Type B pancreatic cell (in vitro differentiated cells): Measurements from ENCODE around the genes MSANTD3, ZNF189, CYLC2 and SMC2.

GRCh38 chr9:100145892-100146278 lies 46.8 kb downstream of the INVS start:
- PRO-cap = no peak

GRCh38 chr9:100147774-100148678 lies 49.0 kb downstream of the INVS start:
- PRO-cap = no peak

GRCh38 chr9:100426792-100427699 lies at the start of gene MSANTD3:
MSANTD3 (plus strand) TSS chr9:100427143.
- PRO-cap = bidirectional peak, plus-strand start at chr9:100427083, minus-strand start at chr9:100427208; bidirectional peak, plus-strand start at chr9:100427277, minus-strand start at chr9:100427366

- PRO-cap = unidirectional peak, minus-strand start at chr9:100427746
Observed at GRCh38 chr9:100427700-100428328, 871 bp downstream of the MSANTD3 start.

- PRO-cap = no peak
Observed at GRCh38 chr9:101184845-101185307, 156.3 kb downstream of the PLPPR1 start.

DNA sequence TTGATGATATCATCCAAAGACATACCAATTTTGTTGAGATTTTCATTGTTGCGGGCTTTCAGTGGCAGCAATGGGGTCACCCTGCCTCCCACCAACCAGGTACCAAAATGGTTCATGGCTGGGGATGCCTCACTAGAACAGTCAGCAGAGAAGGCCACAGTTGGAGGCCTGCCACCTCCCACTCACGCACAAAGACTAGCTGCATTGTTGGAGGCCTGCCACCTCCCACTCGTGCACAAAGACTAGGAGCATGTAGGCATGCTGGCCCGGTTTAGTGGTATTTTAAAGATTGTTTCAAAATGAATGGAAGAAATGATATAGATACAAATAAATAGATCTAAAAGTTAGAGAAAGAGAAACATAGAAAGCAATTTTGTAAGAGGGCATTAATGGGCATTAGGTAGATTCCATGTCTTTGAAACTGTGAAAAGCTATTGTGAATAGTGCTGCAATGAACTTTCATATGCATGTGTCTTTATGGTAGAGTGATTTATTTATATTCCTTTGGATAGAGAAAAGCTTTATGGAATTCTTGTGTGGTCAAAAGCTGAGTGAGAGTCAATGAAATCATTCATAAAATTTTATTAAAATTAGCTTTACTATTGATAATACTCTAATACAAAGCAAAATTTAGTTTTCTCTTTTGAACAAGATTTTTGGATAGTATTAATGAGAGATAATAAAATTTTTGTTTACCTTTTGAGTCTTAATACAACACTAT lies 8.2 kb downstream of the BAAT start:
- PRO-cap = no peak

GRCh38 chr9:101381786-101382537 lies 2.8 kb downstream of the BAAT start:
- PRO-cap = no peak

DNA sequence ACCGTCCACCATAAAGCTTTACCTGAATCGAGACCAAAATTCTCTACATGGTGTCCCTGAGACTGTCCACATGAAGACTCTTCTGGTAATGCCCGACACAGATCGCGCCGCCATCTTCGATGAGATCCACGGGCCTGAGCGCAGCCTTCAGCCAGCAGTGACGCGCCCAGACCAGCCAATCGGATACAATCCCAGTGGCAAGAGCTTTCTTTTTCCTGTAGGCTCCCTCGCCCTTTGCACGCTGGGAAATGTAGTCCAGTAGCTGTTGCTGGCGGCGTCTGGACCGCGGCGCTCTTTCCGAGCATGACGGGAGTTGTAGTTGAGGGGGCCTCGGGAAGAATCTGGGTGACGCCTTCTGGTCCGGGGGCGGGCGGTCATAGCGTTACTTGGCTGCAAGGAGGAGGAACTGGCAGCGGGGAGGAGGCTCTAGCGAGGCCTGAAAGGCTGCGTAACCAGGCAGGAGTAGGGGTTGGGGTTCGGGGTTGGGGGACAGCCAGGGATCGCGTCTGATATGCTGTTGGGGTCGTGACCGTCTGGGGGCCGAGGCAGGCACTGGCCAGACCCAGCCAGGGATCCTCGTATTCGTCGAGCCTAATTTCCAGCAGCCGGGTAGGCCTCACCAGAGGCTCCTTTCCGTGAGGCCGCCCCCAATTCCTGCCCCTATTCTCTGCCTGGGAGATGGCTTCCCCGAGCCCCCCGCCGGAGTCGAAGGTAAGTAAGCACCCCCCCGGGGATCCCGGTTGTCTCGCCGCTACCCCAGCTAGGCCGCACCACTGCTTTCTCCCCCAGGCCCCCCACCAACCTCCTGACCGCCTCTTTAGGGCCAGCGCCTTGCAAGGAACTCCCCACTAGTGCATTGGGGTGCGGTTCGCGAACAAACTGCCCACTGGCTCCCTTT lies at the start of gene ZNF189:
ZNF189 (plus strand) TSS at position 373 of the 898 bp plus-strand sequence.
- PRO-cap = bidirectional peak, plus-strand start at position 395 of the sequence, minus-strand start at position 121 of the sequence

GRCh38 chr9:101429783-101430307 lies 5.7 kb downstream of the ALDOB start:
- PRO-cap = no peak

DNA sequence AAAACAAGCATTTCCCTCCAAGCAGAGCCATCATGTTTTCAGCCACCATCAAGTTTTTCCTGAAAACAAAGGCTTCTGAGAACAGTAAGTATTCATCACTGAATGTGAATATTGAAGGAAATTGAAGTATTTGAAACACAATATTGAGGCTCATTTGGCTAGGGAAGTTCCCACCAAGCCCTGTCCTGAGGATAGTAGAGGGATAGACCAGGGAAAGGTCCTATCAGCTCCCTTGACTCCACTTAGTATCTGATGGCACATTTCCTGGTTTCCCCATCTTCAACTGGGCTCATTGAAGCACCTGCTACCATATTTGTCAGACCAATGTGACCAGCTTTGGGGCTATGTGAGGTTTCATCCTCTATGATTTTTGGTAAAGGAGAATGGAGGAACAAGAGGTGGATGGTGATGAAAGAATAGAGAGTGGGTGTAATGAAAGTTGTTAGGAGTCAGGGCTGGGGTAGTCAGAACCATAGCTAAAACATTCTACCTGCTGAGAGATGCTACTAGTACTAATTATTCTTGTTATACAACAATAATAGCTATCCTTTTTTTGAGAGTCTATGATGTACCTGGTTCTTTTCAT lies 1.7 kb upstream of the ALDOB start:
- PRO-cap = no peak

DNA sequence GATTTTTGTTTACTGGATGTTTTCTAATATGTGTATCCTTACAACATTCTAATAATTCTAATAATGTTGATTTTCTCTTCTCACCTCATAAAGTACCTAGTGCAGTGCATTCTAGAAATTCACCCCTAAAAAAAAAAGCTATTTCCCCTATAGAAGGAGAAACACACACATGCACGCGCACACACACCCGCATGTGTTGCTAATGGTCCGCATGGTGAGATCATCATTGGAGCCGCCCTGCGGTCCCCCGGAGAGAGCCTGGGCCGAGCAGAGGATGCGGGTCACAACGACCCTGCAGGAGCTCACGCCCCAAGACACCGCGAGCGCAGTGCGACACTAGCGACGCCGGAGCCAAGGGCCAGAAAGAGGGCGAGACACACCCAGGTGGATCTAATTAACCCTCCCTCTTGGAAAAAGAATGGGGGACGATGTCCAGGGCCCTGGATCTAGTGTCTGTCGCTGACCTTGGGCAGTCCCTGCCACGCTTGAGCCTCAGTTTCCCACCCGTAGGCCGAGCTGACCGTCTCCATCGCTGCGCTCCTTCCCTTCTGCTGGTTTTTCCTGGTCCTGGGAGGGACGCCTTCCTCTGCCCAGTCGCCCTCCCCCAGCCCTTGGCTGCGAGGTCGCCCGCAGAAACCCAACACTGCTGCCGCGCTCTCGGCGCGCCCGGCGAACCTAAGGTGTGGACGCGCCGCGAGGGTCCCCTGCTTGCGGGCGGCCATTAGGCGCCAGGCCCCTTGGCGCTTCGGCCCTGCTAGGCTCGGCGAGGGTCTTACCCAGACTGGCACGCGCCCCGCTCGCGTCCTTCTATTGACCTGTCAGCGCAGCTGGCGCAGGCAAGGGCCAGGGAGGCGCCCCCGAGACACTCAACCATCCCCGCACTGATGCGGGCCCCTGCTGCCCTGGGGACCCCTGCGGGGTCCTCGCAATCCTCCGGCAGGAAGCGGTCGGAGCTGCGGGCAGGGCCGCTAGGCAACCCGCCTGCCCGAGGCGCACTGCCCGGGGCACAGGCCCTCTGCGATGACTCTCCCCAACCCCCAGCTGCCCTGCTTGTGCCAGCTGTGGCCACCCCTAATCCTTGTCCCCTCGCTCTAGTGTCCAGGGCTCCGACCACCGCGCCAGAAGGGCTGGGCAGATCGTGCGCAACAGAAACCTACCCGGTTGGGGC lies 797 bp downstream of the PGAP4 start:
- PRO-cap = bidirectional peak, plus-strand start at position 640 of the sequence, minus-strand start at position 550 of the sequence

GRCh38 chr9:101487540-101488003 lies 599 bp upstream of the PGAP4 start:
- PRO-cap = no peak

DNA sequence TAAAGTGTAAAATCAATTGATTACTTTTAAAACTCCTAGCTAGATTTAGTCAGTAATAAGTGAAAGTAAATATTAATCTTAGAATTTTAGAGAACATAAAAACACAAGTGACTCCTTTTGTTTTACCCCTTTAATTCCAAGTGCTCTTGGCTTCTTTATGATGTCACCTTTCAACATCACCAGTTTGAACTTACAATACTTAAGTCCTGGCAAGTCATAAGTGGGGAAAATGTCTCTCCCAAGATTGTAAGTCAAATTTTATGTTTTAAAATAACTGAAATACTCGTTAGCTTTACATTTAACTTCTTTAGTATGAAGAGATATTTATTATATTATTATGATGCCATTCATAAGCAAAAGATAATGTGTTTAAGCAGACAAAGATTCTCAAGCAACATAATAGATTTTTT lies at the start of gene CYLC2:
CYLC2 (plus strand) TSS at position 182 of the 410 bp plus-strand sequence.
- PRO-cap = no peak

DNA sequence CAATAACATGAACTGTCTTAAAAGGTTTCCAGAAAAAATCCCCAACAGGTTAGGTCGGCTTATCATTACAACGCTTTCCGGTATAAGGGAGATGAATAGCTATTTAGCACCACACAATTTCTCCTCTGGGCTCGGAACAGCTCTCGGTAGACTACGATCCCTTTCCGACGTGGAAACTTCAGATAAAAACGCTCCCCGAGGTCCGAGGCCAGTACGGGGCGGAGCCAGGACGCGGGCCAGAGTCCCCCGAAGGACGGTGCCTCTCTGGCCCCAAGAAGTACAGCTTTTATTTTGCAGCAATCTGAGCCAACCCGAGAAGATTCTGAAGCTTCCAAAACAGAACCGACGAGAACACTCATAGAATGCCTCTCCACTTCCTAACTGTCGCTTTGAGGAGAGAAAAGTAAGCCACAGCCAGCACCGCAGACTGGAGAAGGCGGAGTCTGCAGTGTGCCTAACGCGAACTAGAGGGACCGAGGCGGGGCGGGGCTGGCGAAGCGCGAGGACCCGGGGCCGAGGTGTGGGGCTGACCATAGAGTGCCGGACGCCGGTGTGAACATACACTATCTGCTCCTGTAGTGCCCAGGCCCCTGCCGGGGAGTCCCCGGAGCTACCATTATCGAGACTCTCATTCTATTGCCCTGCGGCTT lies 434 bp upstream of the SMC2 start:
- PRO-cap = bidirectional peak, plus-strand start at position 211 of the sequence, minus-strand start at position 180 of the sequence; bidirectional peak, plus-strand start outside the sequence, minus-strand start at position 429 of the sequence

DNA sequence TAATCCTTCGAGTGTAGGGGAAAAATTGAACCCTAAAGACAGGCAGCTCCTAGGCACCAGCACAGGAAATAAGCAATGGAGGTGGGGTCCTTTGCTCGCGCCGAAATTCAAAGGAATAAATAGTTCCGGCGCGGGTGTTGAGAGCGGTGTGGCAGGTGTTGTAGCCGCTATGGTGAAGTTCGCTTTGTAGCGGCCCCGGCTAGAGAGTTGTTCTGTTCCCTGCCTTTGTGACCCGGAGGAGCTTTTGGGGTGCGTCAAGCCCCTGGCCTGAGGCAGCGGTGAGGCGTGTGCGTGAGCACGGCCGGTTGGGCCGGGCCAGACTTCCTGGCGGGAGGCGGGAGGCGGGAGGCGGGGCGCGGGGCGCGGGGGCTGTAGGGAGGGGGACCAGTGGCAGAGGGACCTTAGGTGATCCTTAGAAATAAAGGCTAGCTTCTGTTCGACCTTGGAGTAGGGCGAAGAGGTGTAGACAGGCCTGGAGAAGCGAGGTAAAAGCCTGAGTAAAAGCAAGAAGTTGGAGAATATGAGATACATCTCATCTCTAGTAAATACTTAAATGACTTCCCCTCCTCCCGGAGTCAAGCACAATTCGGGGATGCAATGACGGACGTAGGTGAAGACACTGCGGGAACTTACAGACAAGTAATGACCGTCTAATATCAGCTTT lies at the start of gene SMC2:
SMC2 (plus strand) TSS at position 110 of the 664 bp plus-strand sequence.
- PRO-cap = bidirectional peak, plus-strand start at position 122 of the sequence, minus-strand start outside the sequence; unidirectional peak, plus-strand start at position 154 of the sequence; unidirectional peak, minus-strand start at position 280 of the sequence; bidirectional peak, plus-strand start at position 431 of the sequence, minus-strand start at position 280 of the sequence

GRCh38 chr9:104747045-104747326 lies 497 bp upstream of the NIPSNAP3A start:
- PRO-cap = no peak

- PRO-cap = no peak
Observed at GRCh38 chr9:104775091-104775825, 11.3 kb downstream of the NIPSNAP3B start.

- PRO-cap = no peak
Observed at GRCh38 chr9:104792835-104793454, 29.0 kb downstream of the NIPSNAP3B start.

- PRO-cap = no peak
Observed at GRCh38 chr9:104901442-104901988, 26.4 kb downstream of the ABCA1 start.

- PRO-cap = no peak
Observed at GRCh38 chr9:105389666-105390538, 57.9 kb upstream of the FSD1L start.